Melanocyte of skin (primary cell): ENCODE data around the genes PIK3C2A and MRGPRX3.

GRCh38 chr11:14768606-14769350 lies 123.3 kb downstream of the CYP2R1 start:
- CAGE, long polyA plus RNA, 2 experiments = no peak in any of the 2 experiments

DNA sequence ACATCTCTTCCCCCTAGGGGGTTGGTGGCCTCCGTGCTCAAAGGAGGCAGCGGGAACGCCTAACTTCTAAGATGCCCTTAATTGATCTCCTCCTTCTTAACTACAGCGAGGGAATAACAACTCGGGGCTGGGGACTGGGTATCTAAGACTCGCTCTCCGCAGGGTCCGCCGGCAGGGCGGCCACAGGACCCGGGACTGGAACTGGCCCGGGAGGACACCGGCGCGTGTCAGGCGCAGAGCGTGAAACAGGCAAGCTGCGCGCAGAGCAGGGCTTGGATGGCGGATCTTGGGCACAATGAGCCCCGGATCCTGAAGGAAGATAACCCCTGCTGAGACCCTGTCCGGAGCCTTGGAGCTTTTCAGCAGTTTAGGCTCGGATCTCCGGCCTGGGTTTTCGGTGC lies 2.0 kb upstream of the CALCA start:
- CAGE, long polyA plus RNA, 2 experiments = no peak in any of the 2 experiments

DNA sequence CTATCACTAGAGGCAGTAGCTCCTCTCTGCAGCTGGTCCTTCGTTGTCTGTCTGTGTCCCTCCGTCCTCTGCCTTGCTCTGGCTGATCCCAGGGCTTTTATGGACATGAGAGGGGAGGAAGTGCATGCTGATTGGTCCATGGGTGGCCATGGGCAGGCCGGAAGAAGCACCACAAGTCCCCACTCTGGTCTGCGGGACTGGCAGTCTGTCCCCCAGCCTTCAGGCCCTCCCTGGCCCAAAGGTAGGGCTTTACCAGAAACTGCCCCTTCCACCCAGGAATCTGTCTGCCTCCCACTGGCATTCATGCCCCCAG lies 38.6 kb upstream of the CALCB start:
- CAGE, long polyA plus RNA, 2 experiments = no peak in any of the 2 experiments

DNA sequence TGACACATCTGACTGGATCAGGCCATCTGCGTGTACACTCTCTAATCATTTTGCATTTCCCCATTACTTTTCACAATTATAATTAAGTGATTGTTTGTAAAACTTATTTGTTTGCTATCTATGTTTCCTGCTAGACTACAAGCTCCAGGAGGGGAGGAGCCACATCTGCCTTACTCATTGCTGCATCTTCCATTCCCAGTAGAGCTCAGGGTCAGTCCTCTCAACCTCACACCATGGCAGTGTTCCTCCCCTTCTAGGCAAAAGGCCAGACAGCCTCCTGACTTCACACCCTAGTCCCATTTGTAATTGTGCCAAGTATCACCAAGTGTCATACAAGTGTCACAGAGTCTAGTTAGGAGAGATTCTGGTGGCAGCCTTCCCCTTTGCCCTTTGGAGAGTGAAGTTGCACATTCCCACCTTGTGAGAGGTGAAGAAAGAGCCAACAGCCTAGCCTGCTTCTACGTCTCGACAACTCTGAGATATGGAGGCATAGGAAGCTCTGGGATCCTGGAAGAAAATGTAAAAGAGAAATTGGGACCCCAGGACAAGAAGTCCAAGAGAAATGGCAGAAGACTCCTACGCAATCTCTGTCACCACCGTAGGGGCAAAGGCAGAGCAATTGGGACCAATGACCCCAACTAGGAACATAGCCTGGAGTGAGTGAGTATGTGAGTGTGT lies 490.4 kb downstream of the INSC start:
- CAGE, long polyA plus RNA, 2 experiments = no peak in any of the 2 experiments

DNA sequence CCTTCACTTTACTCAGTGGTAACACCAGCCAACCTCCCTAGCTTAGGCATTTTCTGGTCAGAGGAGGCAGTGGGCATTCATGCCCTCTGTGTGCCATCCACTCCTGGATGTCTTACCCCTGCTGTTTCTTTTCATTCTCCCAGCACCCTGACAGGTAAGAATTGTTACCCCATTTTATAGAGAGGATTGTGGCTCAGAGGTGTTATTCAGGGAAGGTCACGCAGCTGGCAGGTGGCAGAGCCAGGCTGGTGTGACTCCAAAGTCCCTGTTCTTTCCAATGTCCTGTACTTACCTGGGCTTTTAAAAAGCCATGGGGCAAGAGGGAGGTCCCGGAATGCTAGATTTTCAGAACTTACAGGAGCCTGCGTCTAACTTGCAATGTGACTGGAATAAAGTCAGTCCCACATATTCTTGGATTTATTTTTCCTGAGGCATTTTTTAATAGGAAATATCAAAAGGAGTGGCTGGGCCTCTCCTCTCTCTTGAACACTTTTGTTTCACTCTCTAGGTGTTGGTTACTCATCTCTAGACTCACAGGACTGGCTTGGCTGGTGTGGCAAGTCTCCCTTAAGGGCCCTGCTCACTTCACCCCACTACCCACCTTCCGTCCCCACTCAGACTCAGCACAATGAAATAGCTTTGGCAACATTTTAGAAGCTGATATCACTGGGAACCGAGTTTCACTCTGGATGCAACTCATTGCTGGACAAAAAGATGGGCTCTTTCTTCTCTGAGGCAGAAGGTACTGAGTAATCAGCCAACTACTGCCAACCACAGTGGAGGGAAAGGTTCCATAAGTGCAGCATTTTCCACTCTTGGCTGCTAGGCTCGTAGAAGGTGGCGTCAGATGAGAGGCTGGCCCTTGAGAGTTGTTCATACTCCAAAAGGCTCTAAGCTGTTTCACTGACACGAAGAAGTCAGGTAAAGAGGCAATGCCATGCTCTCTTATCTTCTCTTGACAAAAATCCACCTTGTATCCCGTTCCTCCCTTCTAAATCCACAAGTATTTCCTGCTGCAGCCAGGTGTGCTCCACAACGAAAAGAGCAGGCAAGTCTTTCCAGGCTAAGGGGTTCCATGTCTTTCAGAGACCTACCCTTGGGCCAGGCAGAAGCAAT lies 390.8 kb downstream of the SOX6 start:
- CAGE, long polyA plus RNA, 2 experiments = no peak in any of the 2 experiments

- CAGE, long polyA plus RNA, 2 experiments = no peak in any of the 2 experiments
Observed at GRCh38 chr11:15967917-15968761, 388.2 kb downstream of the SOX6 start.

DNA sequence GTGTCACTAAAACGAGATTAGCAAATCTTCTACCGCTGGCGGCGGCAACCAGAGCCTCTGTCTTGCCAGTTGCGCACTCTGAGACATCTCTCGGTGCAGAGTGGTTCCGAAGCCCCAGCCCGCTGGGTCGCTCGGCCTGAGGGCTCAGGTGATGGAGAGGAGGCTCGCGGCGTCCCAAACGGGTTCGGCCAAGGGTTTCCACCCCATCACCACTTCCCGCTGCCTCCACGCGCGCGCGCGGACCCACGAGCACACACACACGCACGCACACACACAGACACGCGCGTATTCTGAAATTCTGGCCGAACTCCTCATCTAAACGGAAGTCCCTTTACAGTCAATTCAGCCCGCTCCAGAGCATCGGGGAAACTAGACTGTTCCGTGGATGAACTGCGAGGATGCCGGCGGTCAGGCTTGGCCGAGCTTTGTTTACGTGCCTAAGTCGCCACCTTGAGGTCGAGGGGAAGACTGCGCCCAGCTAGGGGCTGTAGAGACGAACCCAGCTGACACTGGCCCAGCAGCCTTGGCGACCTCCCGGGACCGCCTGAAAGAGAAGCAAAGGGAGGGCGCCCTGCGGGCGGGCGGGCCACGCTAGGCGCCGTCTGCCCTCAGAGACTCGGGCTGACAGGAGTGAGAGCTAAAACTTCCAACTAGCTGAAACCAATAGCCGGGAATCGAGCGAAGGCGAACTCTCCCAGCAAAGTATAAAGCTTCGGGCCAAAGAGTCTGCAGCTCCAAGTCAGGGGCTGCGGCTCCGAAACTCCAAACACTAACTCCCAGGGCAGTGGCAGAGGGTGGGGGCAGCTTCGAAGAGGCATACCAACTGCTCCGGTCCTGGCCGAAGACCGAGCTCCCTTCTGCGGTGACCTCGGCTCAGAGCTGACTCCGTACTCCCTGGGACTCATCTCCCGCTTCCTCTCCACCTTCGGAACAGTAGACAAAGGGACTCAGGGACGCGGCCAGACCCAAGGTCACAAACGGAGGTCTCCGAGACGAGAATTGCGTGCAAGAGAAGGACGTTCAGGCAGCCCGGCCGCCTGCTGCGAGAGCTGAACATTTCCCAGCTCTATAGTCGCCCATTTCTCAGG lies 124.7 kb upstream of the C11orf58 start:
- CAGE, long polyA plus RNA, 2 experiments = no peak in any of the 2 experiments

- CAGE, long polyA plus RNA, 2 experiments = no peak in any of the 2 experiments
Observed at GRCh38 chr11:16739209-16739926, 921 bp downstream of the C11orf58 start.

GRCh38 chr11:16779223-16780107 lies 41.0 kb downstream of the C11orf58 start:
- CAGE, long polyA plus RNA, 2 experiments = no peak in any of the 2 experiments

DNA sequence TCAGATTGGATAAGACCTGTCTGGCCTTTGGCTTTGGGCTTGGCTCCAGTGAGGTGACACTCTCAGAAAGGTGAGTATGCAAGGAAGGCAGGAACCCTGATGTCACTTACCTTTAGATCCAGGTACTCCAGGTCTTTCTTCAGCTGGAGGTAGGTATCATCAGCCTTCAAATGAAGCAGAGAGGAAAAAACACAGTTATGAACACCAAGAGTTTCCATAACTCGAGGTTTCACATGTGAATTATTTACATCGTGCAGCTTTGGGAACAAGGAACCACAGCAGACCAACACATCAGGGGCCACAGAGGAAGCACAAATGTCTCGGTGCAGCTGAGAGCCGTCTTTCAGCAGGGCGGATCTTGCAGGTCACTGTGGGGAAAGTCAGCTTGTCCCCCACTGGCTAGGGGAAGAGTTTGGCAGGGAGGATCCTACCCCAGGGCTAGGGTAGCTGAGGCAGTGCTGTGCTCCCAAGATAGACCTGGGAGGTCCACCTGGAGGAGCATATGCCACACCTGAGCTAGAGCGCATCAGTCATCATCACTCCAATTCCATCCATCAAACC lies 74.6 kb downstream of the C11orf58 start:
- CAGE, long polyA plus RNA, 2 experiments = no peak in any of the 2 experiments

DNA sequence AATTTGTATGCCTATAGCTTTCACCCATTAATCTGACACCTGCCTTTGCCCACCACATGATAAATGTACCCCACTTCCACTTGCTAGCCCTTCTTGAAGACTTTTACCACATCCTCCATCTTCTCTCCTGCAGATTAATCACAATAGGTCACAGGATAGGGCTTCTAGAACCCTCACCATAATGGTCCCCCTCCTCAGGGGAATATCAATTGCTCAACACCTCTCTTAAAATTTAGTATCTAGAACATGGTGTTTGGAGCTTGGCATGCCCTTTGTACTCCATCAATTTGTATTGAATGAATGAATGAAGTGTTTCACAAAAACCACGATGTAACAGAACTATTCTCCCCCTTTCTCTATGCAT lies 126.4 kb downstream of the C11orf58 start:
- CAGE, long polyA plus RNA, 2 experiments = no peak in any of the 2 experiments

DNA sequence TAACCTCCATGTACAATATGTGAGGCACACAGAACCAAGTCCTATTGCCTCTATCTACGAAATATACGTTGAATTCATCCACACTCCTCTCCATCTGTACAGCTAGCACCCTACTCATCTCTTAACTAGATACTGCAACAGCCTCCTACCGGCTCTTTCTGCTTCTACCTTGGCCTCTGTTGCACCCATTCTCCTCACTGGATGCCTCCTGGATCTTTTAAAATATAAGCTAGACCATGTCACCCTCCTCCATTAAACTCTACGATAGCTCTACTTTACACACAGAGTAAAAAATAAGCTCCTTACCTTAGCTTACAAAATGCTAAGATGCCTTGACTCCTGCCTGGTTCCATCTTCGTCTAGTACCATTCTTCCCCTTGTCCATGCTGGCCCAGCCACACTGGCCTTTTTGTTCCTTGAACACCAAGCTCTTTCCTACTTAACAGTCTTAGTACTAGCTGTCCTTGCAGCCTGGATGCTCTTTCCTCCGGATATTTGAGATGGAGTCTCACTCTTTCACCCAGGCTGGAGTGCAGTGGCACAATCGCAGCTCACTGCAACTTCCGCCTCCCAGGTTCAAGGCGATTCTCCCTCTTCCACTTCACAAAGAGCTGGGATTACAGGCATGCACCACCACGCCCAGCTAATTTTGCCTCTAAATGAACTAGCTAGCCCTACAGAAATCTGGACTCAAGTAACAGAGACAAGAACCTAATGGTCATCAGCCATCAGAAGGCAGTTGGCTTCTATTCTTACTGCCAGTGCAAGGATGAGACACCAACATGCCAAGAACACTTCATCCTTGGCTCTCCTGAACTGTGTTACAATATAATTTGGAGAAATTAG lies 135.9 kb downstream of the PLEKHA7 start:
- CAGE, long polyA plus RNA, 2 experiments = no peak in any of the 2 experiments

DNA sequence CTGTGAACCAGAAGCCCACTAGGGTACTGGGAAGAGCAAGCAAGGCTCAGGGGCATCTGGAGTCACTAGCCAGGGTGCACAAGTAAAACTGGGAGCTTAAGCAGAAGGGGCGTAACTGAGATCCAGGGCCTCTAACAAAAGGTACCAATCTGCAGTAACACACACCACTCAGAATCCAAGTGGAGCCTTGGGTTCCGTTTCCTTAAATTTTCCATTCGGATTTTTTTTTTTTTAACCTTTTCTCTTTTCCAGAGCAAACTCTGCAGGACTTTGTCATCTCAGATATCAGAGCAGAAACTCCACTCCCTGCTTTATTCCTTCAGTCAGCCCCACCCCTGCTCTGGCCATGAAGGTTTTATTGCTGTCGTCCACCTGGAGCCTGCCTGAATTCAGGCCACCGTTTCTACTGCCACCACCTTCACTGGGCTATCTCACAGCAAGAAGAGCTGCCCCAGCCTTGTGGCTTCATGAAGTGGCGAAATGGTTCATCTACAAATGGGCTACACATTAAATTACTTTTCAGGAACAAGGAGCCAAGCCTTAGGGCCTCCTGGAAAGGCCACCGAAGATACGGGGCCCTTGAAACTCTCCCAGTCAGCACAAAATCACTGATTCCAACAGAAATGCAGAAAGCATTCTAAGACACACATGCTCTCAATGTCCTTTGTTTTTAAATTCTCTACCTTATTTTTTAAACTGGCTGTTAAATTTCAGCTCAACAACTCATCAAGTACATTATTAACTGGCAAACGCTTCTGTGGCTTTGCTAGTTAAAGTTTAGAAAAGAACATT lies 47.5 kb downstream of the PLEKHA7 start:
- CAGE, long polyA plus RNA, 2 experiments = no peak in any of the 2 experiments

DNA sequence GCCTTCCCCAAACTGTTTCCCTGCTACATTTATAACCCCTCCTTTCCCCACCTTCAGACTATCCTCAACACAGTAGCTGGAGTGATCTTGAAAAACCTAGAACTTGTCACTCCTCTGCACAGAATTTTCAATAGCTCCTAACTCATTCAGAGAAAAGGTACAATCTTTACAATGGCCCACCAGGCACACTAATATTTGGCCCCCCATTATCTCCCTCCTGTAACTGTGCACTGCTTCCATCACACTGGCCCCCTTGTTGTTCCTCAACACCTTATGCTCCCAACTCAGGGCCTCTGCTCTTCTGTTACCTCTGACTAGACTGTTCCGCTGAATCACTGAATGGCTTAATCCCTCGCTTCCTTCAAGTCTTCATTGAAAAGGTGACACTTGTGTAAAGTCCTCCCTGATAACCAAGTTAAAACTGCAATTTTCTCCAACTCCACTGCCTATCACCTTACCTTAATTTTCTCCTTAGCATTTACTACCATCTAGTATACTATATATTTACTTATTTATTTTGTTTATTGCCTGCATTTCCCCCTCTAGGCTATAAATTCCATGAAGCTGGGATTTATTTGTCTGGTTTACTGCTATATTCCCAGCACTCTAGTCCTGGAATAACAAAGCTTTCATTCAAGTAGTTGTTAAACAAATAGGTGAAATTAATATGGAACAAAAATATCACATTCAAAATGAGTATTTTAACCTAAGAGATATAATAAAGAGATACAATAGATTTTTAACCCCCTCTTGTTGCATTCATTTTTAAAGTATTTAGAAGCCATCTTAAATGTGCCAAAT lies 21.8 kb downstream of the PIK3C2A start:
- CAGE, long polyA plus RNA, 2 experiments = no peak in any of the 2 experiments

DNA sequence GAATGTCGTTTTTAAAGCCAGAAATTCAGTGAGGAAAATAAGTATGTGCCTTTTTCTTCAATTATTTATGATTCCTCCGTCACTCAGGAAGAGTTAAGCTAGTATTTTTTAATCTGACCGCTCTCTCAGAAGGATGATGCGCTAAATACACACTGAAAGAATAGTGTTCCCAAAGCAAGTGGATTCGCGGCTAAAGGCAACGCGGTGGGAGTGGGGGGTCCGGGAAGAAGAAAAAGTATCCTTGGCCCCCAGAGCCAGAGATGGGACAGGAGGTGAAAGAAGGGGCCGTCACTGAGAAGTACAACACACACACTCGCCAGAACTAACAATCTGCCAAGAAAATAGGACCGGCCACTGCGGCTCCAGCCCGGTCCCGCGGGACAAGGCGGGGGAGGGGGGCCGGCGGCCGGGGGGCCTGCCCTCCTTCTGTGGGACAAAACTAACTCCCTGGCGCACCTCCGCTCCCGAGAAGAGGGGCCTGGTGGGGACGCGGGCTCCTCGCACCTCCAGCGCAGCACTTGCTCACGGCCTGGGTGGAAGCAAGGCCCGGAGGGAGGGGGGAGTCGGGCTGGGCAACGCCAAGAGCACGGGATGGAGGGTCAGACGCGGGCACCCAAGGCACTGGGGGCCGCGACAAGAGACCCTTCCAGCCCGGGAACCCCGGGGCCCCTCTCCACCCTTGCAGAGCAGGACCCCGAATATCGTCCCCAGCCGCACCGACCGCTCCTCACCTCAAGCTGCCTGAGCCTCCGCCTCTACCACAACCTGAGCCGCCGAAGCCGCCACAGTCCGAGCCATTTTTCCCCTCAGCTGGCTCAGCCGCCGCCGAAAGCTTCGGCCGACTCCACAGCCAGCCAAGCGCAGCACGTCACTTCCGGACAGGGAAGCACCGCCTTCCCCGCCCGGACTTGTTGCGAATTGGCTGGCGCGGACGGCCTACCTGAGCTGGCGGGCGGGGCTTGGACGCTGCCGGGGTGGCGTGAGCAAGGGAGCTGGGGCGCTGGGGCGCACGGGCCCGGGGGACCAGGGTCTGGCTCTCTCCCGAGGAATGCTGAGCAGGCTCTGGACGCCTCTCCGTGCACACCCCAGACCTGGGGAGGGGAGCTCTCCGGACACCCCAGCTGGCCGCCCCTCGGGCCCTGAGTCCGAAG lies at the start of gene PIK3C2A:
TSS of gene PIK3C2A (minus strand) at position 870 of the 1,151 bp plus-strand sequence.
- CAGE, long polyA plus RNA, 2 experiments = start-site peak on the minus strand in 2 of 2 experiments, centred at positions 824 to 843 of the sequence, 20 to 77 reads per replicate

GRCh38 chr11:18132376-18132812 lies at the start of gene MRGPRX3:
Gene MRGPRX3, plus strand, starts transcription at chr11:18132571.
- CAGE, long polyA plus RNA, 2 experiments = no peak in any of the 2 experiments

GRCh38 chr11:18268988-18269582 lies 3.0 kb downstream of the SAA1 start:
- CAGE, long polyA plus RNA, 2 experiments = no peak in any of the 2 experiments

DNA sequence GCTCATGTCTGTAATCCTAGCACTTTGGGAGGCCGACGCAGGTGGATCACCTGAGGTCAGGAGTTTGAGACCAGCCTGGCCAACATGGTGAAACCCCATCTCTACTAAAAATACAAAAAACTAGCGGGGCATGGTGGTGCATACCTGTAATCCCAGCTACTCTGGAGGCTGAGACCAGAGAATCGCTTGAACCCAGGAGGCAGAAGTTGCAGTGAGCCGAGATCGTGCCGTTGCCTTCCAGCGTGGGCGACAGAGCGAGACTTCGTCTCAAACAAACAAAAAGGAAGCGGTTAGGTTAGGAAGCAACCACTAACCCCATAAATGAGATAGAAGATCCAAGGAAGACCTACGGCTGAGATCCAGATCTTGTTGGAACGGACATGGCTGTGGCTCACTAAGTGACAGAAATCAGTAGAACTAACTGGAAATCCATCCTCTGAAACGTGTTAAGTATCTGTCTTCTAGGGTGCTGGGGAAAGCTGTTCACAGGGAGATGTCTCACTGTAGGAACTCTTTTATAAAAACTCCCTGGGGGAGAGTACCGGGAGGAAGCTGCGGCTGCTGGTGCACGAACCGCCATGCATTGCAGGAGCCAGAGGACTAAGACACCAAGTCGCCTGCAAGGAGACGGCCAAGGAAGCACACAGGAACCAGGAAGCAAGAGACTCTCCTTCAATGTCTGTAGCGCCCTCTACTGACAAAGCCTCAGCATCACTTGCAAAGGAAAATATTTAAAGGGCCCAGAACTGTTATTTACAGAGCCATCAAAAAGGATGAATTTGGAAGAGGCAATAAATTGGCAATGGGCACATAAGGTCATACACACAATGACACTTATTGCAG lies 16.8 kb upstream of the SPTY2D1 start:
- CAGE, long polyA plus RNA, 2 experiments = no peak in any of the 2 experiments

DNA sequence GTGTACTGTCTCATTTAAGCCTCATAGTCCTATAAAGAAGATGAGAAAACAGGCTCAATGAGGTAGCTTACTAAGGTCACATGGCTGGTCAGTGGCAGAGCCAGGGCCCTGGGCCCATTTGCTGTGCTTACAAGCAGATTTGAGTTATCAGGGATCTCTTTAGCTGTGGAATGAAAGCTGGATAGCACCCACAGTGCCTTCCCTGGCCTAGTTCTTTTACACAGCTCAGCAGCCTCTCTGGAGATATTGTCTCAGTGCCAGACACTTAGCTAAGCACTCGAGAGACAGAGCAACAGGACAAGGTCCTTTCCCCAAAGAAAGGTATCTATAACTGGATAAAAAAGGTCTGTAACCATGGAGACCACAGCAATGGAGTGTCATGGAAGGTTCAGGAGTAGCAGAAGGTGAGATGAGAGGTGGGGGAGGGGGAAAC lies 6.2 kb downstream of the TMEM86A start:
- CAGE, long polyA plus RNA, 2 experiments = no peak in any of the 2 experiments

DNA sequence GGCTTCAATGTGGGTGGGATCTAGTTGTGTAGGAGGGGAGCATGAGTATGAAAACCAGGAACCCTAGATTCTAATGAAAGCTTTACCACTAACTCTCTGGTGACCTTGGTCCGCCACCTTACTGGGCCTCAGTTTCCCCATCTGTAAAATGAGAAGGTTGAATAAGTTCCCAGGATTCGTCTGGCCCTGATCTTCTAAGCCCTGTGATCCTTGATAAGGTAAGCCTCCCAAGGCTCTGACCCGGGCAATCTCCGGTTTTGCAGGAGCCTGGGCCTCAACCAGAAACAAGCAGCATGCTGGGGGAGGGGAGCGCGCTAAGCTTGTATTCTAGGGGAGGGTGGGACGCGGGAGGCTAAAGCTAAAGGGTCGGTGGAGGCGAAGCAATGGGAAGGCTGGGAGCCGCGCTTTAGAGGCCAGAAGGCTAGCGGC lies 868 bp downstream of the PTPN5 start:
- CAGE, long polyA plus RNA, 2 experiments = no peak in any of the 2 experiments